SUDHL5 (cell line): ENCODE measurements around a stretch of chr20.

DNA sequence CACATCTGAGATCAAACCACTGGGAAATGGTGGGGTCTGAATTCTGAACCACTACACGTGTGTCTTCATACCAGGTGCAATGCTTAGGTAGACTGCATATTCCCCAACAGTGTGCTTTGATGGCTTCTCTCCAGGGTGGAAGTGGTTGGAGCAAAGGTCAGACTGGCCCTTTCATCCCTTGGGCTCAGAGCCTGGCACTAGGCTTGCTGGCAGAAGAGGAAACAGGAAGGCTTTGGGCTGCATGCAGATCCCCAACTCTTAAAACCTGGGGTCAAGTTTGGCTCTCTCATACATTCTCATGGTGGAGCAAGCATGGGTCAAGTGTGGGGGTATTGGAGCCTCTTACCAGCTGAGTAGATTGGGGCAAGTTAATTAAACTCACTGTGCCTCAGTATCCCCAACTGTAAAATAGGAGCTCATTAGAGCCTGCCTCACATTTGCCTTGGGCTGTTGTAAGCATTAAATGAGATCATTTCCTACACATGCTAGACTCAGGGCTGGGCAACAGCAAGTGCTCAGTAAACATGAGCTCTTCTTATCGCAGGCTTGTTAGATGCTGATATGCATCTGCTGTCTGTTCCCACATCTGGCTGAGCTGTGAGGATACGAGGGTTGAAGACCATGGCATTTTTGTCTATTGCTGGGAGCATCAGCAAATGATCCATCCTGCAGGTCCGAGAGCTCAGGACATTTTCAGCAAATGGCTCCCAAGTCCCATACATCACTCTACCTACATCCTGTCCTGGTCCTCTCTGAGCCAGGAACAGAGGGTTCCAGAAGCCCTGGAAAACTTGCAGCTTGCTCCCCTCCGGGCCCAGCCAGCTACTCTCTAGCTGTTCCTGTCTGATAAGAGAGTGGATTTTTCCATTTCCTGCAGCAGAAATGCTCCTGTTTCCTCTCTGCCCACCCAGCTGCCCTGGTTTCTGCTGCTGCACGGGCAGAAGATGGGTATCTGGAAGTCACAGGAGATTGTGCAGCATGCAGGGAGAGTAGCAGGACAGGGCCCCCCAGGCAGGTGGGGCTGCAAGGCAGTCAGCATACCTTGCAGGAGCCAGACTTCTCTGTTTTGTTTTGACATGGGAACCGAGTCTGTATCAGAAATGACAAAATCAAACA lies 51.4 kb upstream of the FAM83D start:
- PRO-cap, result bidirectional peak, plus-strand start at position 583 of the sequence, minus-strand start at position 458 of the sequence; bidirectional peak, plus-strand start outside the sequence, minus-strand start at position 1,063 of the sequence

- PRO-cap, result no peak
Measured at GRCh38 chr20:38986767-38987072, 24.6 kb downstream of the DHX35 start.

DNA sequence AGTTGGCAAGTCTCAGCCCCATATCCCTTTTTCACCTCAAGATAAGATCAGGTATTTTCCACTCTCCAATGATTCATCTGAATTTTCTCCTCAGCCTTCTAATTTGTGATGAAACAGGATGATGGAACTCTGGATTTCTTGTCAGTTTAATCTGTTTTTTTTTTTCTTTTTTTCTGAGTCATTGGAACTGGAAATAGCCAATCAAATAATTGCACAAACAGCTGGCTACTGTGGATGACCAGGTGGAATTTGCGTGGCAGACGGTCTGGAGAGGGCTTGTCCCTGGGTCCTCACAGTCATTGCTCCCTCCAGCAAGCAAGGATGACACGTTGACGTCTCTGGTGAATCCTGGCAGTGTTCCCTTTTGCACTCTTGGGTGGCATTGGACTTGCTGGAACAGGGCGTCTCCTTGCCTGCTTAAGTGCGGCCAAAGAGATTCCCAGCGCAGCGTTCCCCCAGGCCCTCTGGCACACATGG lies 80.4 kb downstream of the DHX35 start:
- PRO-cap, result no peak

DNA sequence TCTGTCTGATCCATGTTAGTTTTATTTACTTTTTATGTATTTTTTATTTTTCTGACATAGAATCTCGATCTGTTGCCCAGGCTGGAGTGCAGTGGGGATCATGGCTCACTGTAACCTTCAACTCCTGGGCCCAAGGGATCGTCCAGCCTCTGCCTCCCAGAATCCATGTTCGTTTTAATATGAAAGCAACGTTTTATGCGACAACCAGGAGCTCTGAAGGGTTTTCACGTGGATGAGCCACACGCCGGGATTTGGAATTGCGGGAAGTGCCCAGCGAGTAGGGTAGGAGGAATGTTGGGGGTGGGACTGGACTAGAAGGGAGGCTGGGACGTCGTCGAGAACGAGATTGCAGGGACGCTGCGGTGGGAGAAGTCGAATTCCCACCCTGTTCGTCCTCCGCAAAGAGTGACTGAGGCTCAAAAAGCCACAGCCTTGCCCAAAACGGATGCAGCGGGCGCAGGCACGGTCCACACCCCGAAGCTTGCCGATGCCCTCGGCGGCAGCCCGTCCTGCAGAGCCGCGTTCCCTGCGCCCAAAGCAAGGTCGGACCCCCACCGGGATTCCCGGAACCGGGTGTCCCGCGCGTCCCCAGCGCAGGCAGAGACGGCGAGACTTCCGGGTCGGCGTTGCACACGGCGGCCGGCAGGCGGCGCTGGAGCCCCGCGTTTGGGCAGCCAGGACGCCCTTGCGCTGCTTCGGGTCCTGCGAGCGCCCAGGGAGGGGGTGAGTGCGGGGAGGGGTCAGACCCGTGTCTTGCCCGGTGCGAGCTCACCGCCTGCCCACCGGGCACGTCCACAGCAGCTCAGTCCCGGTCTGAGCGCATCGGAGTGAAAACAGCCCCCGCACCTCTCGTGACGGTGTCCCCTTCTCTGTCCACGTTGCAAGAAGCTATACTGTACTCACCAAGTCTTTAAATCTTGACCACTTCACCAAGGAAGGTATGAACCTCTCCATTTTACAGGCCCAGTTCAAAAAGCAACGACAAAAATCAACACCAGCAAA lies 87.8 kb downstream of the DHX35 start:
- PRO-cap, result unidirectional peak, minus-strand start at position 411 of the sequence

DNA sequence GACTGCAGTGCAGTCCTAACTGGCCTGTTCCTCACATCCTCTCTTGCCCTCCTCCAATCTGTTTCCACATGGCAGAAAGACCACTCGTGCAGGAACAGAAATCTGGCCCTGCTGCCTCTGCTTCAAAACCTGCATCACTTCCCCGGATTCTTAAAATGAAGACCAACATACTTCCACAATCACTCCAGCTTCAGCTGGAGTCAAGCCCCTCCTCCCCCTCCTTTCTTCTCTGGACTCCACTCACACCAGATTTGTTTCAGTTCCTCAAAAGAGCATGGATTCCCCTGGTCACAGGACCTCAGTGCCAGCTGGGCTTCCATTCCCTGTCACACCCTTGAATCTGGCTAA lies 802.3 kb downstream of the MAFB start:
- PRO-cap, result no peak

DNA sequence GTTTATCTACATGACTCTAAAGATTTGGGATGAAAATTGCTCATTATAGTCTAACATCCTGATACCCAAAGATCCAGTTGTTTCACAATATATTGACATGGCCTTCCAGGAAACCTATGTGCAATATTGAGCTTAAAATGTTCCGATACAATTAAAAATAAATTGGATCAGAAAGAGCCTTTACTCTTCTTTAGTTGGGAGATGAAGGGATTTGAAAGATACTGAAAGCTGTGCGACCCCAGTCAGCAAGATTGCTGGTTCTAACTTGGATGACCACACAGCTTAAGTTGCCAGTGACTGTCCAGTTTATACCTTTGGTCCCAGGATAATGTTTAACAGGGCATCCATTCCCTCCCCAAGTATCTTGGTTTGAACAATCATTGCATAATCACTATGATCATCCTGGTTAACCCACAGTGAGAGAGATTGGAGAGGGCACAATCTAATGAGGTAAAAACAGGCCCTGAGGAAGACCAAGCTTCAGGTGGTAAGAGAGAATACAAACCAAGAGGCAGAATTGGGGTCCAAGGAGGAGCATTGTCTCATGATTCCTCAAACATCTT lies 798.4 kb downstream of the MAFB start:
- PRO-cap, result no peak

DNA sequence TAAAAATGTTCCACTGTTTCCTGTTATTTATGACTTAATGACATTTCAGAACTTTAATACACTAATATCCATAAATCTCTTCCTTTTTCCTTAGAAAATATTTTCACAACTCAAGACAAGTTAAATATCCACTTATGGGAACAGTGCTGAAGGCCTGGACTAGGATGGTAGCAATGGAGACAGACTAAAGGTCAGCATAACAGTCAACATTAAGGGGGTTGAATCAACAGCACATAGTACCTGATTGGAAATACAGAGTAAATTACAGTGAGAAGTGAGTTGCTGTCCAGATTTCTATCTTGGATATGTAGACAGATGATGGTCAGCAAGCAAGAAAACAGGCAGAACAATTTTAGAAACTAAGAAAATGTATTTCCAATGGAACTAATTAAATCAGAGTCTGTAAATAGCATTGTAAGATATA lies 682.9 kb downstream of the MAFB start:
- PRO-cap, result no peak

- PRO-cap, result no peak
Measured at GRCh38 chr20:40287233-40287799, 401.7 kb downstream of the MAFB start.

DNA sequence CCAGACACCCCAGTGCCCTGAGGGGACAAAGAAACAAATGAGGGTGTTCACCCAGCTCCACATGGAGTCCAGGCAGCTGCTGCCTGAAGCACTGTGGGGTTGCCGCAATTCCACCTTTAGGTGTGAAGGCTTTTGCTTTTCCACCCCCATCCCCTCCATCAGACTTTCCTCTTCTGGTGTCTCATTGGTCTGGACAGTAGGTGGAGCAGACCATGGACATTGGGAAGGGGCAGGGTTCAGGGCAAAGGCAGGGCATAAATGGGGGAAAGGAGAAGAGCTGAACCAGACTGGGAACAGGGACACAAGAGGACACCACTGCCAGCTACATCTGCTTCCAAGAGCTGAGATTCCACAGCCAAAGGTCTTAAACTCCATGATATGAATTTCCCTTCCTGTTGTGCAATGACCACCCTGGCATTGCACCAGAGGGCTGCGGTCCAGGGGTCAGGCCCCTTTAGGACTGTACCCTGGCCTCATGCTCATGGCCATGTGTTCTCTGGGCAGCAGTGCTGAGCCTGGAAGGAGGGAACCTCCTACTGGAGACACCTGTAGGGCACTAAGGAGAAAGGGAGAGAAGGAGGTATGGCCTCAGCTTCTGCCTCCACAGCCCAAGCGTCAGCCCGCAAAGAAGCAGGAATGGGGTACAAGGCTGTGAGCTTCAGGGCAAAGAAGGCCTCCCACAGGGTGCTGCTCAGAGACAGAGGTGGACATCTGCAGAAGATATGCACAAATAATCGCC lies 137.9 kb downstream of the MAFB start:
- PRO-cap, result no peak

GRCh38 chr20:40584334-40584987 lies 104.6 kb downstream of the MAFB start:
- PRO-cap, result no peak

DNA sequence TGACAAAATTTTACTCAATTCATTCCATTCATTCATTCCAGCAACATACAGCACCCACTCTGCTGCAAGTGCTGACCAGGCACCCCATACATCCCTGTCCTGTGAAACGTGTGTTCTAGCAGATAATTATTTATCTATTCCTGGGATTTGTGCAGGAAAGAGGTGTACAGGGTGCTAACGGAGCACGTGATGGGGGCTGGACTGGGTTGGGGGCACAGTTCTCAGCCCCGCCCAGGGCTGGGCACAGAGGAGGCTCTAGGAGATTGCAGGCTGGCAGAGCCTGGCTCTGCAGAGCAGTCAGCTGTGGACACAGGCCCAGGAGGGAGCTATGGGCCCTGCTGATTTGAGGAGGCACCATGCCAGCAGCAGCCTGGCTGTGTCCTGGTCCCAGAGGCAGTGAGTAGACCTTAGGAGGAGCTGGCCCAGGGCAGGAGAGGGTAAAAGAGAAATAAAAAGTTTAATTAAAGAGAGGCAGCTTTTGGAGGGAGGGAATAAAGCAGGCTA lies 19.4 kb downstream of the MAFB start:
- PRO-cap, result no peak

- PRO-cap, result no peak
Measured at GRCh38 chr20:40683104-40683868, 5.8 kb downstream of the MAFB start.

GRCh38 chr20:40687314-40688323 lies 1.4 kb downstream of the MAFB start:
- PRO-cap, result no peak

GRCh38 chr20:41017658-41018197 lies 10.9 kb upstream of the TOP1 start:
- PRO-cap, result no peak

GRCh38 chr20:41080945-41081435 lies 52.4 kb downstream of the TOP1 start:
- PRO-cap, result no peak

DNA sequence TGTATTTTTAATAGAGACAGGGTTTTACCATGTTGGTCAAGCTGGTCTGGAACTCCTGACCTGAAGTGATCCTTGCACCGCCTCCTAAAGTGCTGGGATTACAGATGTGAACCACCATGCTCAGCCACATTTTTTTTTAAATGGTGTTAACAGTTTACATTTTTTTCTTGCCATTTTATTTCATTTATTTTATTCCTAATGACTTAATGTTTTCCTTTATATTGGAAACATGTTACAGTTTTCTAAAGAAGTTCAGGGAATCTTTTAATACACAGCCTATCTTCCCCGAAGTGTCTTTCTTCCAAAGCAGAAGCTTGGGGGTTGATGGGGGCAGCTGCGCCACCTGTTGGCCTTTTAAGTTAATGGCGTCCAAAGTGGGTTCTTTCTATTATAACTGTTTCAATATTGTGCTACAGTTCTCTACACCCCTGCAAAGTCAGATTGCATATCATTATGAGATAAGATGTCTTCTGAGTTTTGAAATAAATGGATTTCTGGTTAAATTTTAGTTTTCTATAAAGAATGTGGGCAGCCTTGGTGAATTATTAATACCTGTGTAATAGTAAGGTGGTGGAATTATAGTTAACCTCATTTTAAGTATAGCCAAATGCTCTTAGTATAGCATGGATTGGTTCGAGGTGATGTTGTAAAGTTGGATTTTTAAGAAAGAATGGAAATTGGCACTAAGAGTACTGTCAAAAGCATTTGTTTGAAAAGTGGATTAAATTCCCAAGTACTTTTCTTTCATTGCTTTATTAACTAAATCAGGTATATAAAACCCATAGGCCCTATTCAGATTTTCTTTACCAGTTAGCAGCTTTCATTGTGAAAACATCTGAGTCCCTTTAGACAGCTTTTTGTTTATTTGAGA lies 41.9 kb upstream of the PLCG1 start:
- PRO-cap, result no peak

GRCh38 chr20:41150485-41151290 lies 13.3 kb downstream of the PLCG1 start:
- PRO-cap, result no peak

DNA sequence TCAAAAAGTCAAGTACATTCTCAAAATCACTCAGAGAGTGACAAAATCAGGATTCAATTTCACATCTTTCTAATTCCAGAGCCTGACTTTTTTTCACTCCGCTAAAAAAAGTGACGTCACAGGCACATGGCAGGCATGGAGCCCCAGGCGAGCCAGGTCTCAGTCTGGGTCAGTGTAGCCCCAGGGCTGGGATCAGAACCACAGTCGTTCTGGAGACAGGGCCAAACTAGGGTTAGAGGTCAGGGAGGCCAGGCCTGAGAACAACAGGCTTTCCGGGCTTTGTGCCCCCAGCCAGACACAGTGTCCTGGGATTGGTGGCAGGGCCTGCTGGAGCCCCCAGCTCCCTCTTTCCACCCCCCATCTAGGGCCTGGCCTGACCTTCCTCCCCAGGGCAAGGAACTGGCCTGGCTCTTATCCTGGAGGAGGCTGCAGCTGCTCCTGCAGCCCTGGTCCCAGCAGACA lies 26.2 kb upstream of the EMILIN3 start:
- PRO-cap, result no peak

DNA sequence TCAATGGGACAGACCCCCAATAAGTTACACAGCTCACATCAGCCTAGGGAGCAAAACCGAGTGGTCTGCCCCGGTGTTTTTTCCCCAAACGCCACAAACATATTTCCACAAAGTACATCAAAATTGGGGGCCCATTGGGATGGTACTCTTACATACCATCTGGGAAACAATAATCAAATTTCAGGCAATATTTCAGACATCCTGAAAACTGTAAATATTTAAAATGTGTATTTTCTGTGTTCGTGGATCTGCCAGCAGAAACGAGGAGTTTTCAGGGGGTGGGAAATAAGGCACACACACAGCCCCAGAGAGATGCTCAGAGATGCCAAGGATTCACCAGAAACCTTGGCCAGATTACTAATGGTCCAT lies 1.3 kb downstream of the CHD6 start:
- PRO-cap, result no peak

DNA sequence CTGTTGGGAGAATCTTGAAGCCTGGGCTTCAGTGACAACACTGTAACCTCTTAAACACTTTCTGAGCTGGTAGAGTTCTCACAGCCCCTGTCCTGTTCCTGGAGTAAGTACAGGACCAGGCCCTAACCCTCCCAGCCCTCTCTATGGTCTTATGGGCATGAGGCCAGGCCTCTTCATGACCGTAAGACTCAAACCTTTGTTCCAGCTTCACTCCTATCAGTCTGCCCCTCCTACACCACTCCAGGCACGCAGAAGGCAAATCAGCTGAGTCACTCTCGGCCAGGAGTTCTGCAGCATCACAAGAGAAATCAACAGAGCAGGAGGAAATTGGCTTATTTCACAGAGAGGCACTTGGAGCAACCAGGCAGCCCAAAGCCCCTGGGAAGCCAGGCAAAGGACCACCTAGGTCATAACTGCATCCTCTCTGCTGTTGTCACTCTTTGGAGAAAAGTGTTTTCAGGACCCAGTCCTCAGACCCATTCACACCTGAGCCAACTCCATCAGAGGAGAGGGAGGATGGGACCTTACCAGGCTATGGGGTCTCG lies 25.4 kb upstream of the CHD6 start:
- PRO-cap, result no peak